Heart (tissue), 3 donors: Measurements from ENCODE around the genes ZNF579, ZNF784, ZNF460, ZNF304, ZNF17 and ZNF549.

- RAMPAGE, long total RNA, 2 experiments: no peak in any of the 2 experiments
These were observed 5.7 kb downstream of the SSC5D start for GRCh38 chr19:55493957-55494355.

DNA sequence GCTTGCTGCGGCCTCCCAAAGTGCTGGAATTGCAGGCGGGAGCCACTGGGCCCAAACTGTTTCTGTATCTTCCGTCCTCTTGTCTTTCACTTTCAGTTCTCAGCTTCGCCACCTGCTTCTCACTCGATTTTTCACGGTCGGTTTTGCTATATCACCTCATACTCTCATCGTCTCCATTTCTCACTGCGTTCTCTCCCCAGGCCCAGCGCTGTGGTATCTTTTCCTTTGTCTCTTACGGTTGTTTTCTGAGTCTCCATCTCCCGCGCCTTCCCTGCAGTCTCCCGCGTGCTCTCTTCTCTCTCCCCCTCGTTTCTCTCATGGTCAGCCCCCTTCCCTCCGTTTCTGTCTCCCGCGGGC, 14.9 kb downstream of the SSC5D start:
- RAMPAGE, long total RNA, 2 experiments: no peak in any of the 2 experiments

- RAMPAGE, long total RNA, 2 experiments: no peak in any of the 2 experiments
These were observed at the start of gene ZNF579 for GRCh38 chr19:55580687-55581328. ZNF579 (minus strand) TSS chr19:55580848.

- RAMPAGE, long total RNA, 2 experiments: no peak in any of the 2 experiments
These were observed at the start of gene ZNF784 for GRCh38 chr19:55623821-55625276. ZNF784 (minus strand) TSS chr19:55624566.

DNA sequence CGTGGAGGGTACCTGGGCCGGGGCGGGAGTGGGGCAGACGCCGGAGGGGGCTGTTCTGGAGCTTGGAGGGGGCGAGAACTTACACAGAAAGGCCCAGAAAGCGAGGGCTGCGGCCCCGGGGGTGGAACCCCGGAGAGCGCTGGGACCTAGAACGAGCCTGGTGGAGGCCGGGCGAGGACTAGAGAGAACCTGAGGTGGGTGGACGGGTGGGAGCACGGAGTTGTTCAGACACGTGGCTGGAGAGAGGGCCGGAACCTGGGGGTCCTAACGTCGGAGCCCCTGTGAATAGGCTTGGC, 332 bp downstream of the ZNF581 start:
- RAMPAGE, long total RNA, 2 experiments: no peak in any of the 2 experiments

DNA sequence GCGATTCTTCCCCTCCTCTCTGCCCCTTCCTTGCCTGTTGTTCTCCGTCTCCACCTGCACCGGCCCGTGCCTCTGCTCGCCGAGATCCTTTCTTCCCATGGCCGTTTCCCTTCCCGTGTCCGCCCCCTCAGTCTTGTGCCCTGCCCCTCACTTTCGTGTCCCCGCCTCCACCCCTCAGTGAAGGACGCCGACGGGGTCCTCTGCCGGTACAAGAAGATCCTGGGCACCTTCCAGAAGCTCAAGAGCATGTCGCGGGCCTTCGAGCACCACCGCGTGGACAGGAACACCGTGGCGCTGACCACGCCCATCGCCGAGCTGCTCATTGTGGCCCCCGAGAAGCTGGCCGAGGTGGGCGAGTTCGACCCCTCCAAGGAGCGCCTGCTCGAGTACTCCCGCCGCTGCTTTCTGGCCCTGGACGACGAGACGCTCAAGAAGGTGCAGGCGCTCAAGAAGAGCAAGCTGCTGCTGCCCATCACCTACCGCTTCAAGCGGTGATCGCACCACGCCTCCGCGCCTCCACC, 2.5 kb upstream of the U2AF2 start:
- RAMPAGE, long total RNA, 2 experiments: no peak in any of the 2 experiments

GRCh38 chr19:55652773-55653253, 2.0 kb upstream of the U2AF2 start:
- RAMPAGE, long total RNA, 2 experiments: no peak in any of the 2 experiments

- RAMPAGE, long total RNA, 2 experiments: no peak in any of the 2 experiments
These were observed 22.4 kb downstream of the NLRP11 start for GRCh38 chr19:55809225-55809927.

DNA sequence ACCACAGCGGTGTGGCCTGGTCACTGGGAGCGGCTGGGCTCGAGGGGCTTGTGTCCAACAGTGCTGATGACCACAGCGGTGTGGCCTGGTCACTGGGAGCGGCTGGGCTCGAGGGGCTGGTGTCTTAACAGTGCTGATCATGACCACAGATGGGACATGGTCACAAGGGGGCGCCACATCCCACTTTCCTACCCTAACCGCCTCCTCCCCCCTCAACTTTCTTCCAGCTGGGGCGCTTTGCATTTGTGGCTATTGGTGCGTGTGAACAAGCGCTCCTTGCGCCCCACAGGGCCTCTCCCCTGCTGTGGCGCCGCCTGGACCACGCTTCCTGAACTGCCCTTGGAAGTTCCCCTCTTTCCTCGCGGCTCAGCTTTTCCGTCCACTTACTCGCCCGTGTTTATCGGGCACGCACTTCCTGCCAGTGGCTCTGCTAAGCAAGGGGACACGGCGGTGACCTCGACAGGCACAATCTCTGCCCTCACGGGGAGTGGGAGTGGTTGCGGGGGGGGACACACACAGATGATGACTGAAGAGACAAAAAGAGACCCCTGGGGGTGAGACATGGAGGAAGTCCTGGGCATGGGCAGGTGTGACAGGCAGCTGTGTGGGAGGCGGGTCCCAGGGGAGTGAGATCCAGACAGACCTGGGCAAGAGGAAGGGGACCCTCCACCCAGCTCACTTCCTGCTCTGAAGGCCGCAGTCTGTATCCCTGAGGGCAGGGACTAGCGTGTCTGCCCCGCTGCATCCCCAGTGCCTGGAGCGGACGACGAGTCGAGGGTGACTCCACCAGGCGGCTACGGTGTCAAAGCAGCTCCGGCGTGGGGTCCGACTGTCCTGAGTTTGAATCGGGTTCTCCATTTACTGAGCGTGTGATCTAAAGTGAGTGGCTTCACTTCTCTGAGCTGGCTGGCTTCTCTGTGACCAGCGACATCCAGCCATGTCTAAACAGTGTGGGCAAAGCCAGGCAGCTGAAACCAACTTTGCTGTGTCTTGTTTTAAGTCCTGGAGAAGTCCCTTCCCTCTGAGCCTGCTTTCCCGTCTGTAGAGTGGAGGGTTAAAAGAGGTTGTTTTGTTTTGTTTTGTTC, 40.2 kb downstream of the ZNF787 start:
- RAMPAGE, long total RNA, 2 experiments: no peak in any of the 2 experiments

- RAMPAGE, long total RNA, 2 experiments: no peak in any of the 2 experiments
These were observed 35.2 kb downstream of the ZNF787 start for GRCh38 chr19:56085725-56086381.

DNA sequence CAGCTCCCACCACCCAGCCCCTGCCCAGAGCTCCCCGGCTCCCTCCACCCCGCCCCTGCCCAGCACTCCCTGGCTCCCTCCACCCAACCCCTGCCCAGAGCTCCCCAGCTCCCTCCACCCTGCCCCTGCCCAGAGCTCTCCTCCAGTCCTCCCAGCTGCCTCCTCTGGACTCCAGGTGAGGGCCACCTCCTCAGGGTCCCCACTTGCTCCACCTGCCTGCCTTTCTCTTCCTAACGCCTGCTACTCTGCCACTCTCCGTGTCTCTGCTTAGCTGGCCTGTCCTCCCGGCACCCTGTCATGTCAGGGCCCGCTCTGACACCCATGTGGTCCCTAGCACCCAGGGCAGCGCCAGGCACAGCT, 12.8 kb downstream of the ZNF787 start:
- RAMPAGE, long total RNA, 2 experiments: no peak in any of the 2 experiments

GRCh38 chr19:56216829-56218047, 15.2 kb downstream of the ZSCAN5C start:
- RAMPAGE, long total RNA, 2 experiments: no peak in any of the 2 experiments

DNA sequence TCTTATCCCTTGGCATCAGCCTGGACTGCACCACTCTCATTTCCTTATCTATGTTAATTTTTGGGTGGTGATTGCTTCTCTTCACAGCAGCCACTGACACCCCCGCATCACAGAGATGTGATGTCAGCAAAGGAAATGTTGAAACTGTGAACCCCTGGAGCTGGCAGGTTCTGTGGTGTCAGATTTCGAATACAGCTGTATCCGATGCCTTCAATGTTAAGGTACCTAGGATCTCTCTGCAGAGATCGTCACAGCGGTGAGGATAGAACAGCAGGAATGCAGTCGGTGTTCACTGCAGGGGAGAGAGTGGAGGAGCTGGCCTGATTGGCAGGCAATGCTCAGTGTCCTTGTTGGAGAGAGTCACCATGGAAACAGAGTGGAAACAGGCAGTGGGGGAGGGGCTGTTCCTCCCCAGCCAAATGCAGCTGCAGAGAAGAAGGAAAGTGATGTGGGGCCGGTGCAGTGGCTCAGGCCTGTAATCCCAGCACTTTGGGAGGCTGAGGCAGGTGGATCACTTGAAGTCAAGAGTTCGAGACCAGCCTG, 79.5 kb upstream of the ZNF835 start:
- RAMPAGE, long total RNA, 2 experiments: no peak in any of the 2 experiments

- RAMPAGE, long total RNA, 2 experiments: no peak in any of the 2 experiments
These were observed 45.2 kb downstream of the PEG3 start for GRCh38 chr19:56795363-56795718.

DNA sequence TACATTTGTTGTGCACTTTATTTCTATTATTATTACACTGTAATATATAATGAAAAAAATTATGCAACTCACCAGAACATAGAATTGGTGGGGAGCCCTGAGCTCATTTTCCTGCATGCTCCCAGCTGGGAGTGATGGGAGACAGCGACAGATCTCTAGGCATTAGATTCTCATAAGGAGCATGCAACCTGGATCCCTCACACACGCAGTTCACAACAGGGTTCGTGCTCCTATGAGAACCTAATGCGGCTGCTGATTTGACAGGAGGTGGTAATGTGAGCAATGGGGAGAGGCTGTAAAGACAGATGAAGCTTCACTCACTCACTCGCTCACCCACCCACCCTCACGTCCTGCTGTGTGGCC, 111.6 kb upstream of the PEG3 start:
- RAMPAGE, long total RNA, 2 experiments: no peak in any of the 2 experiments

DNA sequence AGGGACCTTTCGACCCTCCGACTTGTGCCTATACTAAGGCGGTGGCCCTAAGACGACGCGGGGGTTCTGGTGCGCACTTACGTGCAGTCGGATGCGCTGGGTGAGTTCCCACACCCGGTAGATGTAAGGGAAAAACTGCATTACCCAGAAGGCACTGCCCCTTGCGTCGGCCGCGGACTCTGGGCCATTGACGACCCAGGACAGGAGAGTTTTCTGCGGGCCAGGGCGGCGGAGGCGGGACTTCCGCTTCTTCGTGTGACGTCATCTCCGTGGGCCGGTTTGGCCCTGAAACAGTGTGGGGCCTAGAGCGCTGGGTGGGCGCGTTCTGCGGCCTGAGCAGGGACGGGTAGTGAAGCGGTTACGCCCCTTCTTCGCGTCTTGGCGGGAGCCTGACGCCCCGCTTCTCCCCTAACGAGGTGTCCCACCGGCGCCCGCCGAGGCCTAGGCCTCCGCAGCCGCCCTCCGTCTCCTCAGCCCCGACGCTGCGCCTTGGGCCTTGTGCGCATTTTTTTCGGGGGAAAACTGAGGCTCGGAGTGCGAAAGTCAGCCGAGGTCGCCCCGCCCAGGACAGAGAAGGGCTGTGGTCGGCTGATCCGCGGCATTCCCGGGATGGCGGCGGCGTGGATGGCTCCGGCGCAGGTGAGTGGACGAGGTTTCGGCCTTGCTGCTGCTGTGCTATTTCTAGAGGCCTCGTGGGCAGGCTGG, at the start of gene ZNF460:
TSS of gene ZNF460 (plus strand) at position 288 of the 705 bp plus-strand sequence.
- RAMPAGE, long total RNA, 2 experiments: start-site peak on the plus strand in 2 of 2 experiments, centred at positions 276 to 292 of the sequence, 126 to 255 reads per replicate

- RAMPAGE, long total RNA, 2 experiments: start-site peak on the minus strand in 1 of 2 experiments, at chr19:57351065-57351154 at its widest, 10 reads per replicate
These were observed at the start of gene ZNF304 for GRCh38 chr19:57350823-57351912. ZNF304 (plus strand) TSS chr19:57351271.

- RAMPAGE, long total RNA, 2 experiments: no peak in any of the 2 experiments
These were observed 1.2 kb downstream of the ZNF304 start for GRCh38 chr19:57352158-57352876.

GRCh38 chr19:57410723-57411779, at the start of gene ZNF17:
ZNF17 (plus strand) TSS chr19:57411161.
- RAMPAGE, long total RNA, 2 experiments: no peak in any of the 2 experiments

GRCh38 chr19:57526893-57528247, at the start of gene ZNF549:
ZNF549 (plus strand) TSS chr19:57527356.
- RAMPAGE, long total RNA, 2 experiments: start-site peak on the plus strand in 1 of 2 experiments, at chr19:57527417-57527474 at its widest, 30 reads per replicate